Heart left ventricle (tissue), 7 donors: ENCODE data around the gene KLHL14.

GRCh38 chr18:31498909-31499252, 904 bp downstream of the DSG2 start:
- PRO-cap, 6 experiments: no peak in any of the 6 experiments
- RAMPAGE, long total RNA, 2 experiments: no peak in any of the 2 experiments
- RRBS: no CpG with 5 or more reads among the region's 7 CpGs

DNA sequence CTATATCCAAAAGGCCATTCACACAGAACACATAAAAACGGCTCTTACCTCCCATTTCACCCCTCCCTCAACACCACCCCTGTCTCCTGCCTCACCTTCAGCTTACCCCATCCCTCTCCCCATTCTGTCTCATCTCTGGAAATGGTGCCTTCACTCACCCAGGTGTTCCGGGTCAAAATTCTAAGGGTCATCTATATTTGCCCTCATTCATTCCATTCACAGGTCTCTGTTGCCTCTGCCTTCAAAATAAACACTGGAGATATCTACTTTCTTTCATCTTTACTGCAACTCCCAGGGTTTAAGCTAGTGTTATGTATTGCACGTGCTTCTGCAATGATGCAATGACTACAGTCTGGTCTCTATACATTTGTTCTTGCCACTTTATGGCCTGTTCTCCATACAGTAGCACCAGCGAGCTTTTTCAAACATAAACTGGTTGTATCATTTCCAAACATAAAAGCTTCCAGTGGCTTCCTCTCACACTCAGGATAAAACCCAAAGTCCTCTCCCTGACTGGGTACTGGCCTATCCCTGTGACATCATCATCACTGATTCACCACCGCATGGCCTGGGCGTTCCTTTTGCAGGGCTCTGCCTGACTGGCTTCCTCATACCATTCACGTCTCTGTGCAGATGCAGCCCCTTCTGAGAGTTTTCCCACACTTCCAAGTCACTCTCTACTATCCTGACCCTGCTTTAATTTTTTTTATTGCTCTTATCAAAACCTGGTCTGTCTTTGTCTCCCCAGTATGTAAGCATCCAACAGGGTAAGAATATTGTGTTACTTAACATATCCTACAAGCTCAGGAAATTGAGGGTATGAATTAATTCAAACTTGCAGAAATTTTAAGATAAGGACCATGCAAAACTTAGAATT, 14.4 kb downstream of the DSG2 start:
- PRO-cap, 6 experiments: no peak in any of the 6 experiments
- RAMPAGE, long total RNA, 2 experiments: no peak in any of the 2 experiments
- RRBS: no CpG with 5 or more reads among the region's 7 CpGs

GRCh38 chr18:31513348-31514295, 15.6 kb downstream of the DSG2 start:
- PRO-cap, 6 experiments: no peak in any of the 6 experiments
- RAMPAGE, long total RNA, 2 experiments: no peak in any of the 2 experiments
- RRBS: no CpG with 5 or more reads among the region's 5 CpGs

GRCh38 chr18:31685054-31685612, 752 bp upstream of the B4GALT6 start:
- PRO-cap, 6 experiments: peak in 6 of 6 experiments; most common plus-strand start chr18:31685309 (in 4); most common minus-strand start chr18:31685468 (in 4)
- RAMPAGE, long total RNA, 2 experiments: no peak in any of the 2 experiments
- RRBS: 1% methylated on average over 65 of the region's 92 CpGs

DNA sequence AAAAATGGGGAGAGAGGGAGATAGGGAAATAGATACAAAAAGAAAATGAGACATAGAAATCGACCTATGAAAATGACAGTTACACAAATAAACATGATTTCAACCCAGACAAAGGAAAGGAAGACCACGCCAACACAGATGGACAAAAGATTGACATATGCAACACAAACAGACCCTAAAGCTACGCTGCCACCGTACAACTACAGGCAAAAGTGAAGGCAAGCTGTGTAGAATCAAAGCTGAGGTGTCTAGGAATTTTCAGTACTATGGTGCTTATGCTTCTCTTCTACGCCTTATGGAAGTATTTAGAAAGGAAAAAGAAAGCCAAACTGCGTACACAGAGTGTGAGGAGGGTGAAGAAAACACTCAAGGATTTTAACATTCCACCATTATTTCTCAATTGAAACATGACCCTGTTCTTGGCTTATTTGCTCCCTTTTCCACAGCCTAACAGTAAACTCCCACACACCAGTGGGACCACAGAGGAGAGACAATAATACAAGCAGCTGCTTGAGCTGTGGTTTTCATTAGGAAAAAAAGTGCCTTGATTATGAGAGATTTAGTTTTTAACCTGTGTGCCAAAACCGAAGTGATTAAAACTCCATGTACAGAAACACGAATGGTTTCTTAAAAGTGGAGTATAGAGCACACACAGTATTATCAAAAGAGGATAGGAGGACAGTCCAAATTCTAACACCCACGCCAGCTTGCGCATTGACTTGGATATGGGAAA, 134.3 kb downstream of the MEP1B start:
- PRO-cap, 6 experiments: peak in 1 of 6 experiments; most common plus-strand start position 480 of the sequence (in 1)
- RAMPAGE, long total RNA, 2 experiments: no peak in any of the 2 experiments
- RRBS: no CpG with 5 or more reads among the region's 10 CpGs

DNA sequence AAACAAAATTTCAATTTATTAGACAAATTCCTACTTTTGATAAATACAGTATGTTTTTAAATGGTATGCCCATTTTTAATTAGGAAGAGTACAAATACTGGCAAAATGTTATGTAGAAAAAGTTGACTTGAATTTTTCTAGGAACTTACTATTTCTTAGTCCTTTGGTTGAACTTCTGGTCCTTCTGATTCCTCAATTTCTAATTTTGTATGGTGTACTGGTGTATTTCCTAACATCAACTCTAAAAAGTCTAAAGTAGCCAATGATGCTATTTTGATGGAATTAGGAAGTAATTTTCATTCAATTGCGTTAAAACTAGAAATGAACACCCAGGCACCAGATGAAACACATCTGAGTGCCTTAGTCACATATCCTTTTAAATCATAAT, 119.8 kb downstream of the GAREM1 start:
- PRO-cap, 6 experiments: peak in 2 of 6 experiments; most common minus-strand start position 201 of the sequence (in 1)
- RAMPAGE, long total RNA, 2 experiments: no peak in any of the 2 experiments
- RRBS: no CpG with 5 or more reads among the region's 1 CpG

- PRO-cap, 6 experiments: no peak in any of the 6 experiments
- RAMPAGE, long total RNA, 2 experiments: no peak in any of the 2 experiments
- RRBS: 67% methylated on average over 1 of the region's 3 CpGs
Observed at GRCh38 chr18:32366582-32367610, 103.8 kb downstream of the GAREM1 start.

GRCh38 chr18:32737702-32738109, 35.1 kb downstream of the KLHL14 start:
- PRO-cap, 6 experiments: no peak in any of the 6 experiments
- RAMPAGE, long total RNA, 2 experiments: no peak in any of the 2 experiments
- RRBS: no CpG with 5 or more reads among the region's 3 CpGs

GRCh38 chr18:32760358-32761007, 12.3 kb downstream of the KLHL14 start:
- PRO-cap, 6 experiments: no peak in any of the 6 experiments
- RAMPAGE, long total RNA, 2 experiments: no peak in any of the 2 experiments
- RRBS: no CpG with 5 or more reads among the region's 8 CpGs

GRCh38 chr18:32769263-32769888, 3.4 kb downstream of the KLHL14 start:
- PRO-cap, 6 experiments: no peak in any of the 6 experiments
- RAMPAGE, long total RNA, 2 experiments: no peak in any of the 2 experiments
- RRBS: 12% methylated on average over 5 of the region's 24 CpGs

DNA sequence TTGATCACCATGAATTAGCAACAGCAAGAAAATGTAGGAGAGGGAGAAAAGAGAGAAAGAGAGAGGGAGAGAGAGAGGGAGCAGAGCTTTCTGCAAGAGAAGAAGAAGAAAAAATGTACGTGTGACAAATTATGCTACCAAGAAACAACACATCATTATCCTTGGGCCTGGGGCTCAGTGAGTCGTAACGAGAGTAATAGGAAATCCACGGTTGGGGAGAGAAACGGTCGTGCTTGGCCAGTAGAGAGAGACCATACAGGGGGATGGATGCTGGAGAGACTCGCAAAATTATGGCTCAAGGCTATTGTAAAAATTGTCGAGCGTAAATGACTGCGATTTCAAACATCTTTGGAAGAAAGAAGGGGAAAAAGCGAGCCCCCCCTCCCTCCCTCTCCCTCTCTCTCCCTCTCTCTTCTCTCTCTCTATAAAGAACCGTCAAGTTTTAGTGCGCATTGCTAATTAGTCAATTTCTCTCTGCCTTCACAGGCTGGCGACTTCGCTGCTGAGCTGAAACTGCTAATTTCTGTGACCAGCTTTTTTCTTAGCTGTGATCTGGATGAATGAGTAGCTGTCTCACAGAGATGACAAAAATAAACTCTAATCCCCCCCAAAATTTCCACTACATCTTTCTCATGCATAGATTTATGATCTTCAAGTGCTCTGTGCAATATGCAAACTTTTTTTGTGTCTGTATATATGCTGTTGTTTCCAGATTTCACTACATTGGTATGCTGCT, at the start of gene KLHL14:
TSS of gene KLHL14 (minus strand) at position 195 of the 736 bp plus-strand sequence.
- PRO-cap, 6 experiments: no peak in any of the 6 experiments
- RAMPAGE, long total RNA, 2 experiments: no peak in any of the 2 experiments
- RRBS: no CpG with 5 or more reads among the region's 15 CpGs

DNA sequence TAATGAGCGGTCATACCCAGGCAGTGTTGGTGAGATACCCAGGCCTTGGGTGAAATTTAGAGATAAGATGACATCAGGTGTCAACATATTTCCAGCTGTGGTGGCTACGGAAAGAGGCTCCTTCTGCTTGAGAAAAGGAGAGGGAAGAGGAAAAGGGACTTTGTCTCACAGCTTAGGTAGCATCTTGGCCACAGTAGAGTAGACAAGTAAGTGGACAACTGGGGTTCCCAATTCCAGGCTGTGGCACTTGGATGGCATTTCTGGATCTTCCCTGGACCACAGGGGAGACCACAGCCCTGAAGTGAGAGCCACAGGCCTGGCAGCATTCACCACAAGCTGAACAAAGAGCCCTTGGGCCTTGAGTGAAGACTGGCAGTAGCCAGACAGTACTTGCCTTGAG, 226.0 kb upstream of the KLHL14 start:
- PRO-cap, 6 experiments: no peak in any of the 6 experiments
- RAMPAGE, long total RNA, 2 experiments: no peak in any of the 2 experiments
- RRBS: no CpG with 5 or more reads among the region's 2 CpGs

GRCh38 chr18:33851540-33852427, 273.8 kb downstream of the ASXL3 start:
- PRO-cap, 6 experiments: no peak in any of the 6 experiments
- RAMPAGE, long total RNA, 2 experiments: no peak in any of the 2 experiments
- RRBS: no CpG with 5 or more reads among the region's 6 CpGs

DNA sequence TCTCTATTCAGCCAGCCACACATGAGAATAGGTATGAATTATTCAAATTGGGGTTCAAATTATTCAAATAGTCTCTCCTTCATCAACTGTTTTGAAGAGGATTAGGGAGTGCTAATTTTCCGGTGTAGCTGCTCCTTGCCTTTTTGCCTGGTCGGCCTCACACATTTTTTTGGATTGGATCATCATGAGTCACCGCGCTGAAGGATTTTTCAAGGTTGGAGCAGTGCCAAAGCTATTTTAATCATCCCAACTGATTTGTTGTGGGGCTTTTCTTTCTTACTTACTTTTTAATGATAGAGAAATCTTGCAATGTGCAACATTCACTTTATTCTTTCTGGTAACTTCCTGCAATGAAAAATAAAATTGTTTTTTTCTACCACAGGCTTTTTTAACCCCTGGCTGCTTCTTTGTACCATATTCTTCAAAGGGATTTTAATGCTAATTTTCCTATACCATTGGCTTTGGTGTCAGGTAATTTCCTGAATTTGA, 2.4 kb upstream of the DTNA start:
- PRO-cap, 6 experiments: no peak in any of the 6 experiments
- RAMPAGE, long total RNA, 2 experiments: no peak in any of the 2 experiments
- RRBS: no CpG with 5 or more reads among the region's 4 CpGs

DNA sequence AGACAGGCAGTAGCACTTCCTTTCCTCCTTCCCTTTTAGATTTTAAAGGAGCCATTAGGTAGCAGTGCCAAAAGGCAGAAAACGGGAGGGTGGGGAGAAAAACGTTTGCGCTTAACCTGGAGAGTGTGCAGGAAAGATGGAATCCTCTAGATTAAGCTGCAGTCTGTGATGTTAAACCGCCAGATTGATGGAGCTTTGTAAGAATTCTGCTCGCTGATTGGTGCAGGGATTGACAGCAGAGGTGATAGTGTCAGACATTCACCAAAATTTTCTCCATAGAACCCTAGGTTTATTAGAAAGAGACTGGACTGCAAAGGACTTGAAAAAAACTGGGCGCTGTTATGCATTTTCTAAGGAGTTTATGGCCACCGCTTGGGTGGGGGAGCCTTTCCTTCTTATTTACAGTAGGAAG, 754 bp downstream of the MAPRE2 start:
- PRO-cap, 6 experiments: no peak in any of the 6 experiments
- RAMPAGE, long total RNA, 2 experiments: no peak in any of the 2 experiments
- RRBS: no CpG with 5 or more reads among the region's 7 CpGs

DNA sequence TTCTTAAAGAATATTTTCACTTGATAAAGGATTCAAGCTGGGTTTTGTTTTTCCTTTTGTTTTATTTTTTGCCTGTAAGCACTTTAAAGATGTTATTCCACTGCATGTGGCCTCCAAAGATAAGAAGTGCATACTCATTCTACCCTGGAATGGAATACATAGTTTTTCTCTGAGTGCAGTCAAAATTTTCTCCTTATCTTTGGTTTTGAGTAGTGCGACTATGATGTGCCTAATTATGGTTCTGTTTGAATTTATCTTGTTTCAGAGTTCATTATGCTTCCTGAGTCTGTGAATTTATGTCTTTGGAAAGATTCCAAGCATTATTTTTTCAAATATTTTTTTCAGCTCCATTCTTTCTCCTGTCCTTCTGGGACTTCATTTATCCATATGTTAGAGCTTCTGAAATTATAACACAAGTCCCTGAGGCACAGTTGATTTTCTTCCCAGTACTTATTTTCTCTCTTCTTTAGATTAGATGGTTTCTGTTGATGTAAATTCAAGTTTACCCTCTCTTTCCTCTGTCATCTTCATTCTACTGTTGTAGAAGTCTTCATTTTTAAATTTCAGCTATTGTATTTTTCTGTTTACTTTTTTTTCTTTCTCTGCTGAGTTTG, 69.6 kb downstream of the MAPRE2 start:
- PRO-cap, 6 experiments: no peak in any of the 6 experiments
- RAMPAGE, long total RNA, 2 experiments: no peak in any of the 2 experiments
- RRBS: no CpG with 5 or more reads among the region's 1 CpG

GRCh38 chr18:35243403-35244115, 2.7 kb downstream of the ZNF397 start:
- PRO-cap, 6 experiments: no peak in any of the 6 experiments
- RAMPAGE, long total RNA, 2 experiments: no peak in any of the 2 experiments
- RRBS: no CpG with 5 or more reads among the region's 4 CpGs

DNA sequence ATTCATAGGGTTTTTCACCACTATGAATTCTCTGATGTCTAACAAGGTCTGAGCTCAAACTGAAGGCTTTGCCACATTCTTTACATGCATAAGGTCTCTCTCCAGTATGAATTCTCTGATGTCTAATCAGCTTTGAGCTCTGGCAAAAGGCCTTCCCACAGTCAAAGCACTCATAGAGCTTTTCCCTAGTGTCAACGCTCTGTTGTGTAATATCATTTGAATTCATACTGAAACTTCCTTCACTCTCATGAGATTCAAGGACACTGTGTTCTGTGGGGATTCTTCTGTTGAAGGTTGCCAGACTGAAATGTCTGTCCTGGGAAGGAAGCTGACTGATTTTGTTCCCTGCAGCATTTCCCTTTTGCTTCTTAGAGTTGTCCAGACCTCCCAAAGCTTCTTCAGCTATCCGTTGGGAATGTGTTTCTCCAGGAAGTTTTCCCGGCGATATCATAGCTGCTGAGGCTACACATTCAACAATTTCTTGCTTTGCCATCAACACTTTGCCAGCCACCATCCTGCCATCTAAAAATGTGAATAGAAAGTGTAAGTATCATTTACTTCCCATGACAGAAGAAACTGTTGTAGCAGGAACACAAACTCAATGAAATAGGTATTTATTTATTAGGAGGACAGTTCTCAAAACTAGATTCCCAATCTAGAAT, 13.2 kb downstream of the ZNF397 start:
- PRO-cap, 6 experiments: no peak in any of the 6 experiments
- RAMPAGE, long total RNA, 2 experiments: no peak in any of the 2 experiments
- RRBS: no CpG with 5 or more reads among the region's 4 CpGs

DNA sequence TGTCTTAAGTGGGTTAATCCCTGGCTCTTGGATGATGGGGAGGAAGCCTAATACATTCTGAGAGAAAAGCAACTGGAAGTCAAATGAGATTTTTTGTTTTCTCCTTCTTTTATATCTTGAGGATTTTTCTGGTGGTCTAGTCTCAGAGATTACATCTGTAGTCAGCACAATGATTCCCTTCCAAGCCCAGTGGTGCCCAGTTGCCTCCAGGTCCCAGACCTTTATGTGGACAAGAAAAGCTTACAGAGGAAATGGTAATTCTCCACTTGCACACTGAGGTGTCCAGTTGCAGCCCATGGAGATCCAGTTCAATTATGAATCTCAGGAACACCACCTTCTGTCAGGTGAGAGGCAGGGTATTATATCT, 843 bp upstream of the ZSCAN30 start:
- PRO-cap, 6 experiments: no peak in any of the 6 experiments
- RAMPAGE, long total RNA, 2 experiments: no peak in any of the 2 experiments

GRCh38 chr18:35344950-35346075, 1.1 kb upstream of the ZNF24 start:
- PRO-cap, 6 experiments: no peak in any of the 6 experiments
- RAMPAGE, long total RNA, 2 experiments: no peak in any of the 2 experiments
- RRBS: no CpG with 5 or more reads among the region's 14 CpGs